Left colon (tissue), 1 donor: ENCODE measurements around a stretch of chr22.

GRCh38 chr22:36166439-36167079, 6.0 kb upstream of the APOL3 start:
- PRO-cap = no peak

- PRO-cap = no peak
Measured at GRCh38 chr22:36283914-36284665, 31.2 kb downstream of the APOL1 start.

- PRO-cap = no peak
Measured at GRCh38 chr22:36297516-36297747, 44.5 kb downstream of the APOL1 start.

- PRO-cap = no peak
Measured at GRCh38 chr22:36317489-36318232, 64.7 kb downstream of the APOL1 start.

DNA sequence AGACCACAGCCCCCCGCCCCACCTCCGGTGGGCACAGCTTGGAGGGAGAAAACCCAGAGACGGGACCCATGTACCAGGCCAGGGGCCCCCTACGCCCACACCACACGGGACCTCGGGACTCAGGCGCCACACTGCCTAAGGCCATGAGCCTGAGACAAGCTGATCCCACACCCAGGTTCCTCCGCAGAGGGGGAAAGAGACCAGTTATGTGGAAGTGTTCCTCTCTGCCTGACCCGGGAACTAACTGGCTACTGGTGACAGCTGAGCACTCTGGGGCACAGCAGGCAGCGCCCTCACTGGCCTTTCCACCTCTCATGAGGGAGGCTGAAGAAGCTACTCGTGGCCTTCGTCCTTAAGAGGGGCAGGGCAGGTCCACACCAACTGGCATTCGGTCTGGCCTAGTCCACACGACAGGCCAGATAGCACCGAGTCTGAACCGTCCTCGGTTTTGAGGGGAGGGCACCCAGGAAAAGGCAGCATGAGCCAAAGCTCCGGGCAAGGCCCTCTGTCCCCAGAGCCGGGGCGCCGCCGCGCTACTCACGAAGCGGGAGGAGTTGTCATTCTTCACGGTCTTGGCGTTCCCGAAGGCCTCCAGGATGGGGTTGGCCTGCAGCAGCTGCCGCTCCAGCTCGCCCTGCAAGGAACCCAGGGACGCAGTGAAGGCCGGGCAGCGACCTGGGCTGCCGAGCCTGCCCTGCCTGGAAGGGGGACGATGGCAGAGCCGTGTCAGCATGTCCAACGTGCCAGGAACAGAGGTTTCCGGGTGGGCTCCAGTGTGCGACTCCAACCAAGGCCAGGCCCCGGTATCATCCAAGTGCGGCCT, 65.7 kb downstream of the MYH9 start:
- PRO-cap = no peak

GRCh38 chr22:36323208-36323748, 64.5 kb downstream of the MYH9 start:
- PRO-cap = no peak

DNA sequence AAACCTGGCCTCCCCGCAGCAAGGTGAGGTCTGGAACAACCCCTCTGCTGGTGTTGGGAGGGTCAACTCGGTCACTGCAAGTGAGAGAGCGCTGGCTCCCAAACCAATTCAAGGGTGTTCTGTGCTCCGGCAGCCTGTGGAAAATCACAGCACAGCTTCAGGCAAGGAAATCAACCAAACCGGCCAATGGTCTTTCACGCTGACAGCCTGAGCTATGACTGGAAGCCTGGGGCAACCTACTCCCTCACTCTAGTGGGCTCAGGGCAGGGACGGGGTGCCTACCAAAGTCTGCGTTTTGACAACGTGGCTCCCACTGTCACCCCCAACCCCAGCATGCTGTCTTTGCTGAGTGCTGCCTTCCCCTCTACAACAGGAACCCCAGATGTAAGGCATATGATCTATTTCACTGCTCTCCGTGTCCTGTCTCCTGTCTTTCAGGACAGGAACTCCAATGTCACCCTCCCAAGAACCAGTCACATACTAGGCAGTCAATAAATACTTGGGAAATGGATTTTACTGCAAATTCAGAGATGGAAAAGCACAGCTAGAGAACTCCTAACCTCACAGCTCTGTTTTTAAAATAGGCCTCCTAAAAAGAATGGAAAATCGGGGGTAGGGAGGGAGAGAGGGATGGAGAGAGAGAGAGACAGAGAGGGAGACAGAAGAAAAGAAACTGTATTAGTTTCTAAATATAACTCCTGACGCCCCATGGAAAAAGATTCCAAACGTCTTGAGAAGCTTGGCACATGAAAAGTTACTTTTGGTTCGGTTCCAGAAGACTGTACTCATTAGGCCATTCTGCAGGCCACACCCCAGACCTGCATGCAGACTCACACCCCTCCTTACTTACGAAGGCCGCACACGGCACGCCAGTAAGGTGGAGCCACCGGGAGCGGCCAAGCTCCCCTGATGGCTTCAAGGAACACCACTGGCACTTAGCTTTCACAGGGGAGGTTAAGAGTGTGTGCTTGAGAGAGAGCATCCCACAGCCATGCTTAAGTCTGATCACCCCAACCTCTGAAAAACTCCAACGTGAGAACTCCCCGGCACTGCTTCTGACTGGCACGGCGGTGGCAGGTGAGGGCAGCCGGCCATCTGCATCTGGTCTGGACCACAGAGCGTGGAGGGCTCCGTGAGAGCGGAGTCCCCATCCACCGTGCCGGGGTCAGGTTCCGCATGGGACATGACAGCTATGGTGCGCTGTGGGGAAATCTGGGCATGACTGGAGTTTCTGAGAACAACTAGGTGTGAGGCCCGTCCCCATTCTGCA, 62.8 kb downstream of the MYH9 start:
- PRO-cap = unidirectional peak, plus-strand start at position 872 of the sequence

DNA sequence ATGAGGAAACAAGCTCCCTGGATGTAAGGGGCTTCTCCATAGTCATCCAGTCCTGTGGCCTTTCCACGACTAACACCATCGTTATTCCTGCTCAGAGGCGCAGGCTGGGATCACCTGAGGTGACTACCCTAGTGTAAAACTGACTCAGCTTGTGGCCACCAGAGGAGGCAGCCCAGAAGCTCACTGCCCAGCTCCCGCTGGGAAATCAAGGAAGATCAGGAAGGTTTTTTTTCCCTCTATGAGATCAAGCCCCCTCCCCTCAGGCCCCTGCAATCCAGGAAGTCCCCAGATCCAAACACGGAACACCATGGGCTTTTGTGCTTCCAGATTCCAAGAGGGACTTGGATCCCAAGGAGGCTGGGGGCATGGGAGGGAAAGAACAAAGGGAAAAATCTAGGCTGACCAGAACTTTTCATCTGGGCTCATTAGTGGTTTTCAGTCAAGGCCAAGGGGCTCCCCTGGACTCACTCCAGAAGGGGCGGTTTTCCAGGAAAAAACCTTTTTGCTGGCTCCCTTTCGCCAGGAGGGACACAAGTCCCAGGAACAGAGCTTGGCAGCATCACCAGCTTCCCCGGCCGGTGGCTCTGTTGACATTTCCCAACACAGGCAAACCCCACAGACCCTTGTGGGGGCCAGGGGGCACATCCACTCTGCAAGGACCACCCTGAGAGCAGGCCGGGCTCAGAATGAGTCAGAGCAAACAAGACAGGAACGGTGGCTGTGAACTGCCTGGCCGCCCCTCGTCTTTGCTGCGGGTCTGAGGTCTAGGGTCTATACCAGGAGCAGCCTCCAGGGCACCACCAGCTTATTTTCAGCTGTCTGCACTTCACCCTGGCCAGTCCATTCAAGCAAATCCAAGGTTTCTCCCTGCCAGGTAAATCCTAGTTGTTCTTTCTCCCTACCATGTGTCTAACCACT, 36.8 kb downstream of the MYH9 start:
- PRO-cap = no peak

GRCh38 chr22:36359239-36359530, 28.6 kb downstream of the MYH9 start:
- PRO-cap = no peak

DNA sequence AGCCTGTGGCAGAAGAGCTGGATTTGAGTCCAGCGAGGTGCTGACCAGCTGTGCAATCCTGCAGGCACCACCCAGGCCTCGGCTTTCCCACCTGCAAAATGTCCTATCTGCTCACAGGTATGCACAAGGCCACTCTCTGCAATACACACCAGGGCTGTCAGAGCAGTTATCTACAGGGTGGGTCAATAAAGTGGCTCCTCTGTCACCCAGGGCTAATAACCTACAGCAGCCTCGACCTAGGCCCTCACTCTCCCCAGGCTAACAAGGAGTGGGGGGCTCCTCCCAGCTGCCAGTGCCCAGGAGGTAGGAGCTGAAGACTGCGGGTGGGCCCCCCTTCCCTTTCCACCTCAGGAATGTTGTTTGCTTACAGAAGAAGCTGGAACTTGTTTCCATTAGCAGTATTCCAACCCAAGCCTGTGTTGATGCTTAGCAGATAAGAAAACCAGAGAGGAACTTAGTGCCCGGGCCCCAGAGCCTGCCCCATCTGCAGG, 26.9 kb downstream of the MYH9 start:
- PRO-cap = no peak

GRCh38 chr22:36372777-36373891, 14.6 kb downstream of the MYH9 start:
- PRO-cap = no peak

DNA sequence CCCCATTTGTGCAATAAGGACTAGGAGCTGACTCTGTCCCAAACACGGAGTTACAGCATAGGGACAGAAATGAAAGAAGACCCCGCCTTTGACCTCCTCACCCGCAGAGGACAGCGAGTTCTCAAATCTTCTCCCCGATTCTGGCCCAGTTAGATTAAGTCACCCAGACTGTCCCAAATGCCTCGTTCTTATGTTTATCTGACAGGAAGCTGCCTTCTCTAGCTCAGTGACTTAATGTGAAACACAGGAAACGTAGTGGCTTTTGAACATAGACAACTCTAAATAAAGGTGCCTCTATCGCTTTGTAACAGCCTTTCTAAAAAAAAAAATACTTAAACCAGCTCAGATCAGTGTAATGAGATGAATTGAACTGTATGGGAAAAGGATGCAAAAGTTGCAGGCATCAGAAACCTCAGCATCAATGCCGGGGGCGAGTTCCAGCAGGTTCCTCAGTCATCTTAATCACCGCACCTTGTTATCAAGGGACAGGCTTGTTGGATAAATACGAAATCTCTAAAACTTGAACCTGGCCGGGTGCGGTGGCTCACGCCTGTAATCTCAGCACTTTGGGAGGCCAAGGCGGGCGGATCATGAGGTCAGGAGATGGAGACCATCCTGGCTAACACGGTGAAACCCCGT, 10.5 kb downstream of the MYH9 start:
- PRO-cap = unidirectional peak, minus-strand start at position 190 of the sequence

GRCh38 chr22:36461787-36462539, 19.5 kb downstream of the TXN2 start:
- PRO-cap = no peak

- PRO-cap = no peak
Measured at GRCh38 chr22:36470557-36471006, 10.9 kb downstream of the TXN2 start.

- PRO-cap = no peak
Measured at GRCh38 chr22:36474802-36475199, 6.6 kb downstream of the TXN2 start.

- PRO-cap = no peak
Measured at GRCh38 chr22:36562046-36562459, 33.1 kb upstream of the EIF3D start.

DNA sequence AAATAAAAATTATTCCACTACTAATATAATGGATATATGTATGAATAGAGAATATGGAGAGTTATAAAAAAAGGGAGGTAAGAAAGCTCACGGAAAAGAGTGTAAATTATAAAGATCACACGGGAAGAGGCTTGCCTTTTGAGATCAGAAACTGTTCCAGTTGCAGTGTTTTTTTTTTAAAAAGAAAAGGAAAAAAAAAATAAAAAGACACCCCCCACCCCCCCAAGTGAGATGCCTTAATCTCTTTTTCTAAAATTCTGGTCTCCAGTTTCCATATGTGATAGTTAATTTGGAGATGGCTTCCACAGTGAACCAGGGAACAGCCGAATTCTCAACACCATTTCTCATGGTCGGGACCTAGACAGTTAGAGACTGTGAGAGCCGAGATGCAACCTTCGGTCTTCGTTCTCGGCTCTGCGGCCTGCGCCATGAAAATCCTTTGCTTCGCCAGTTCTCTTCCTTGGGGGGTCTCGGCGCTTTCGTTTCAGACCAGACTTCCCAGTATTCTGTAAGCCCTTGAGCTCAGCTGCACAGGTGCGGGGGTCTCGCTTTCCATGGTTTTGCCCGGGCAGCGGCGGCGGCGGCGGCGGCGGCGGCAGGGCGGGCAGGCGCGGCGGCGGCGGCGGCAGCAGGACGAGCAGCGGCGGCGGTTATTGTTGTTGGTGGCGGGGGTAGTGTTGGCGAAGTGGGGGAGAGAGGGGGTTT, 732 bp downstream of the CACNG2 start:
- PRO-cap = no peak

DNA sequence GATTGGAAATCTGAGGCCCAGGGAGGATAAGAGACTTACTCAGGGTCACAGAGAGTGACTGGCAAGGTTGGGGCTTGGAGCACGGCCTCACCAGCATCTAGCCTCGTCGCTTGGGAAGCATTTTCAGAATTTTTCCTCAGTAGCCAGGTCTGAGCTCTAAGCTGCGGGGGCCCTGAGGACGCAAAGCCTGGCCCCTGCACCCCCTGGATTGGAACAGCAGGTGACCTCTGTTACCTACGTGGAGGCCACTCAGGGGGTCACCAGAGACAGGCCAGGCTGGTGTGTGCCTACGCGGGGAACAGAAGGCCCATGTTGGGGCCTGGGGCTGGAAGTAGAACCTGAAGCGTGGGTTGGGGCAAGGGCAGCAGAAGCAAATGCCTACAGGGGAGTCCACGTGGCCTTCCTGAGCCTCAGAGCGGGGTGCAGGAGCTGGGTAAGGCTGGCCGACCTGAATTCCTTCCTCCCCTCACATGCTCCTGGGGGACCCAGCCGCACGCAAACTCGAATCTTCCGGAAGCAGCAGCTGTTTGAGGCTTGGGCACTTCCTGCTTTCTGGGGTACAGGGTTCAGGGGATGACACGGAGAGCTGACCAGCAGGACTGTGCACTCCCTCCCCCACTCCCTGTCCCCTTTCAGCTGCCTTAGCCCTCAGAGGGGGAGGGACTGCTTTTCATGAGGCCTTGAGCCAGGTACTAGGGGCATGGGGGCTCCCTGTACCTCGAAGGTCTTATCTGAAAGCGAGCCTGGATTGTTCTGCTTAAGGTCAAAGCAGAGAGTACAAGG, 1.3 kb downstream of the NCF4 start:
- PRO-cap = bidirectional peak, plus-strand start at position 625 of the sequence, minus-strand start at position 472 of the sequence

DNA sequence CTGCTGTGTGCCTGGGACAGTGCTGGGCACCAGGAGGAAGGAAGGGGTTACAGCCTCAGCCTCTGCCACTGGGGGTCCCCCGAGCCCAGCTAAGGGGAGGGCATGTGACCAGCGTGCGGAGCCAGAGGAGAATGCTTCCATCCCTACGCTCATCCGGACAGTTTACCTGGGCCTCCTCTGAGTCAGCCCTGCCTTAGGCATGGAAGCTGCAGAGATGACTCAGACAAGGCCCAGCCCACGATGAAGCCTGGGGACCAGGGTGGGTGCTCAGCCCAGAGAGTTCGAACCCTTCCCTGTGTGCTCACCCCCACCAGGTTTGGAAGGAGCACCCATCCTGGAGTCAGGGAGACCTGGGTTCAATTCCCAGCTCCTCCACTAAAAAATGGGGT, 11.0 kb downstream of the NCF4 start:
- PRO-cap = no peak

- PRO-cap = no peak
Measured at GRCh38 chr22:36977295-36977763, 30.3 kb downstream of the TEX33 start.